ENCODE measurements around a stretch of chr9.

- PRO-cap = no peak
Measured at GRCh38 chr9:87556857-87557435, 59.3 kb downstream of the DAPK1 start.

GRCh38 chr9:87582015-87582510, 84.4 kb downstream of the DAPK1 start:
- PRO-cap = no peak

DNA sequence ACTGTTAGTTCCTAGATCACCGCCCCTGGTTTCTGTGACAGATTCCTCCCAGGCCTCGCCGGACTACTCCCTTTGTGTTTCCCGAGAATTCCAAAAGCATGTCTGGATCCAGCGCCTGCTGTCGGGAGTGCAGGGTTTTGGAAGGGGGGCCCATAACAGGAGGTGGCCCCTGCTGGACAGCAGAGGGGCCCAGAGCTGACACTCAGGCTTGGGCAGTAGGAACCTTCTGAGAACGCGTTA, 74.6 kb downstream of the CTSL start:
- PRO-cap = no peak

- PRO-cap = no peak
Measured at GRCh38 chr9:88198166-88198874, 60.0 kb upstream of the SPATA31C2 start.

DNA sequence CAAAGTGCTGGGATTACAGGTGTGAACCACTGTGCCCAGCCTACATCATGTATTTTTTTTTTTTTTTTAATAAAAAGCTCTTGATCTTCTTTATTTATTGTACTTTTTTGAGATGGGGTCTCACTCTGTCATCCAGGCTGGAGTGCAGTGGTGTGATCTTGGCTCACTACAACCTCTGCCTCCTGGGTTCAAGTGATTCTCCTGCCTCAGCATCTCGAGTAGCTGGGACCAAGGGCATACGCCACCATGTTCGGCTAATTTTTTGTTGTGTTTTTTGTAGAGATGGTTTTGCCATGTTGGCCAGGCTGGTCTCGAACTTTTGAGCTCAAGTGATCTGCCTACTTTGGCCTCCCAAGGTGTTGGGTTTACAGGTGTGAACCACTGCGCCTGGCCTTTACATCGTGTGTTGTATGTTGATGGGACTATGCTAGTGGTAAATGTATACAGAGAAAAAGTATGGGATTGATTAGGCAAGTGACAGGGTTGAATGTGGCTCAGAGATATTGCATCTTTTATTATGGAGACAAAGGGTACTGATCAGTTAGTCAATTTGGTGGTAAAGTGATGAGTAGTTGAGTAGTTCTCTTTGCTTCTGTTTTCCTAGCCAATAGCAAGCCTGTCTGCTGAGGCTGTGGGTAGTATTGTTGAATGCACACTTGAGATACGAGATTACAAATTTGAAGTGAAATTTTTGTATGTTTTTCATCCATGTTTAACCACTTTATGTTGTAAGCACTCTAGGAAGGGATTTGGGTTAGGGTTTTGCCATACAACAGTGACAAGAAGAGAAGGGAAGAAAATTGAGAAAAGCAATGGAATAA, 35.6 kb downstream of the SPIN1 start:
- PRO-cap = no peak

- PRO-cap = unidirectional peak, plus-strand start at chr9:88805805
Measured at GRCh38 chr9:88805639-88806054, 185.6 kb upstream of the S1PR3 start.

DNA sequence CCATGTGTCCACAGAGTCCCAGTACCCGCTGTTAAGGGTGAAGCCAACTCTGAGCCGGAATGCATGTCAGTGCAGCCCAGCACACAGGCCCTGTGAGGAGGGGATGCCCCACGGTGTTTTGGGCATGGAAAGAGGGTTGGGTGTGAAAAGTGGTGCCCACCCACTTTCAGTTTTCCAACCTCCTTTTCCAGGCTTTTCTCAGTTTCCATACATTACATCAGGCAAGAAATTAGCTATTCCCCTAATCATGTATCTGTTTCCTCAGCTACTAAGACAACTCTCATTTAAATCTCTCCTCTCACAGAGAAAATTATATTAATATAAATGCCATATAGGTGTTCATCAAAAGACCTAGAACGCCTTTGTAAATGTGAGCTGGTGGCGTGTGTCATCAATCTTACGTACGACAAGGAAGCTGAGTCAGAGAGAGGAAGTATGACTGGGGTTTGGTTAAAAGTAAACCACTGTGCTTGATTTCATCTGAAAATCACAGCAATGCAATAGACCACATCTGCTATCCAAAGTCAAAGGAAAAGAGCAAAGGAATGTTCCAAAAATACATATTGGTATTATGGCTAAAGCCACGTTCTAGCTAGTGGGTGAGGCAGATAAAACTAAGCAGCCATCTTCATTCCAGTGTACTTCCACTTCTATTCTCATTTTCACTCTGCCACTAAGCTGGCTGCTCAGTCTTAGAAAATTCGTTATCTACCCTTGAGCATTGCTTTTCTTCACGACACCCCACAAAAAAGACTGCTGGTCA, 24.1 kb downstream of the SHC3 start:
- PRO-cap = no peak

- PRO-cap = no peak
Measured at GRCh38 chr9:89418493-89419346, 79.2 kb downstream of the SEMA4D start.

DNA sequence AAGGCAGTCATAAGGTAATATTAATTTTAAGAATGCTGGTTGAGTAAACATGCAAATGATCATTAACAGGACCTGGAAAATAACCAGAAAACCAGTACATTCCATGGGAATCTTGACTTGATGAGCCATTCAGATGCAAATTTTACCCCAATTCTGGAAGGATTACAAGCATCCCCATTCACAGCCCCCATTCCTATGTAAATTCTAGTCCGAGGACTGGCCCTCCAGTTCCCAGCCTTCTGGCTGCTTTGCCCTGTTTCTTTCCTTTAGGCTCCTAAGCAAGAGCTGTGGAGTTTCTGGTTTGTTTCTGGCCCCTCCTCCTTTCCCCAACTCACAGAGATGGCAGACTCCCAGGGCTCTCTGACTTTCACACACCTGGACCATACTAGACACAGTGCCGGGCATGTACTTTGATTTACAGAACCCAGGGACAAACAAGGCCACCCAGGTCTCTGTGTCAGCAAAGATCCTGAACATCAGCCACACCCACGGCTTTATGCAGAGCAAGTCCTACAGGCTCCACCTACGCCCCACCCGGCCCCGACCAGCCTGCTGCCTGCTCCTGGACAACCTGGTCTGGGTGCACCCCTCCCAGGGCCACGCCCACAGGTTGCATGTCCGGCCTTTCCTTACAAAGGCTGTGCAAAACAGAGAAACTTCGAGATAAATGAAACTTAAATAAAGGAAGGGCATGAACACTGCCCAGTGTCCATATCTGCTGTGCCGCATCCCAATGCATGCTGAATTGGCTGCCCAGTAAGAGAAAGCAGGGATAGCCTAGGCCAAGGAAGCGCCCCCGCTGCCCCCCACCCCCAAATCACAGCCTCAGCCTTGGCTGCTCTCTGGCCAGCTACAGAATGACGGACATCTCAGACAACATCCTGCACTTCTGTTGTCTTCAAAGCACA, 62.5 kb downstream of the SEMA4D start:
- PRO-cap = no peak

- PRO-cap = no peak
Measured at GRCh38 chr9:89490016-89490568, 7.8 kb downstream of the SEMA4D start.

- PRO-cap = no peak
Measured at GRCh38 chr9:89605625-89606510, 1.1 kb downstream of the GADD45G start.

DNA sequence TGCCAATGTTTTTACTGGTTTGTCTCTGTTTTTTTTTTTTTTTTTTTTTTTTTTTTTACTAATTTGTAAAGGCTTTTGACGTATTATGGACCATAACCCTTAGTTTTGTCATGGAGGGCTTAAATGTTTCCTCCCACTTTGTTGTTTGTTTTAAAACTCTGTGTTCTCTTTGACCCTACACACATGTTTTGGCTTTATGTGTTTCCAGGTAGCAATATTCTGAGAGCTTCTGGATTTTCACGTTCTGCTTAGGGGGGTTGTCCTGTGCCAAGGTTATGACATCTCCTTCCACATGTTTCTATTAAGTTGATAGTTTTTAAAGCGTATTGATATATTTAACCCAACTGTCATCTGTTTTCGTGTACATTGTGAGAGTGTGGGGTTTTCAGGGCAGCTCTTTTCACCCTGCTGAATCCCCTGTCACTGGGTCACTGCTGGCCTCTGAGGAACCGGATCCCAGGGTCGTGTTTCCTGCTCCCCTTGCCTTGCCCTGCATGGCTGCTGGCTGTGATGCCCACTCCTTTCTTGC, 49.6 kb downstream of the GADD45G start:
- PRO-cap = no peak

DNA sequence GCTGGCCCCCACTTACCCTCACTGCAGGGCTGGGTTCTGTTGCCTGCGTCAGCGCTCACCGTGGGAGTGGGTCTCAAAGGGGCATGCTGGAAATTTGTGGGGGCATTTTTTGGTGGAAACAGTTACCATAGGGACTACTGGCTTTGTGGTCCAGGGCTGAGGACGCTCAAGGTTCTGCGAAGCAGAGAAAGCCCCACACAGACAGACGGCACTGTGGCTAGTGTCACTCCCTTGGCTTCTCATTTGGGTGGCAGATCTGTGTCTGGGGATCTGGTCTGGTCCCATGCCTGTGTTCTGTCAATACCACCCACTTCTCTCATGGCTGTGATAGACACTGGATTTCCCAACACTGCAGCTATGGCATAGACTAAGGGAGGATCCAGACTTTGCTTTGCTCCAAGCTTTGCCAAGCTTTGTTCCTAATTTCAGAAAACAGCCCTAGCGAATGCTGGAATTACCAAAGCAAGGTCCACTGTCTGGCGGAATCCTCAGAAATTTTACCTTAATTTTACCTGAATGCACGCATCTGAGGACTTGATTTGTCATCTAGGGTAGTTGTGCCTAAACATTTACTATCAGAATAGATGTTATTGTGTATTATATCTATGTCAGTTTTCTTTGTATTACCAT, 62.1 kb downstream of the GADD45G start:
- PRO-cap = no peak

GRCh38 chr9:89969167-89969663, 364.4 kb downstream of the GADD45G start:
- PRO-cap = no peak

GRCh38 chr9:89993899-89994856, 389.4 kb downstream of the GADD45G start:
- PRO-cap = no peak

DNA sequence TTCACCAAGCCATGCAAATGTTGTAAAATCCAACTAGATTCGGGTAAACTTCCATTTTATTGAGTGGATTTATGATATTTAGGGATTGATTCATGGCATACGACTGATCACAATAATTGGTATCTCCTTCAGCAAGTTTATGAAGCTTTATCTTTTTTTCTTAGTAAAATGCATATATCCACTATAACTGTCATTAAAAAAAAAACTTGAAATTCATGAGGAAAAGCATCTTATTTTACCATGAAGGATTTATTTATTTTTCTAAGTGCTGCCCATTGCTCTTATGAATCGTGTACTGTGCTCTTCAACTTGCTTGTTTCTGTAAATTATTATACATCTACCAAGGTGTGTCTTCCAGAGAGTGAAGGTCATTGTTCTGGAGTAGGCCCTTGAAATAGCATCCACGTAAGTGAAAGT, 473.3 kb downstream of the DIRAS2 start:
- PRO-cap = no peak

GRCh38 chr9:91035183-91036003, 233.8 kb downstream of the SYK start:
- PRO-cap = no peak

GRCh38 chr9:91071264-91072344, 270.0 kb downstream of the SYK start:
- PRO-cap = no peak

- PRO-cap = no peak
Measured at GRCh38 chr9:91101666-91102479, 259.8 kb downstream of the AUH start.

DNA sequence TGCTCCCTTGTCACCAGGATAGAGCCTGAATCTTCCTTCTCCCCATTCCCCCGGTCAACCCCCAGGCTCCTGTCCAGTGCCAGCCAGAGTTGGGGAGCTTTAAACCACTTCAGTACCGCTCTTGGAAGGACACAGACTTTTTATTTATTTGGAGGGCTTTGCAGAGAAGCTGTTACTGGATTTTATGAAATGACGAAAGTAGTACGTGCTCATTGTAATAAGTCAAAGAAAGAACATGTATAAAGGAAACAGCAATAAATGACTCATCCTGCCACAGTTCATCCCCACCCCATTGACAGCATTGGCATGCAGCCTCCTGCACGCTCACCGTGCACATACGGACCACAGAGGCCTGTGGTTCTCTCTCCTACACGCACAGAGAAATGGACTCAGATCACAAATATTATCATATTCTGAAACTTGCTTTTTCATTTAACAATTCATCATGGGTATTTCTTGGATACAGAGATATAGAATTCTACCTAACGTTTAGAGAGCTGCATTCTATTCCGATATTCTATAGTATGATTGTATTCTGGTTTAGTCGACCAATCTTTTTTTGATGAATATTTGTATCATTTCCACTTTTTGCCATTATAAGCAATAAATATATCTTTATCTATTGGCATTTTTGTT, 230.1 kb downstream of the AUH start:
- PRO-cap = no peak